Subcutaneous preadipocyte (primary cell): Measurements from ENCODE around the gene MCC.

- CAGE, long polyA plus RNA, result no peak
Observed at GRCh38 chr5:112521308-112521639, 102.2 kb upstream of the EPB41L4A start.

DNA sequence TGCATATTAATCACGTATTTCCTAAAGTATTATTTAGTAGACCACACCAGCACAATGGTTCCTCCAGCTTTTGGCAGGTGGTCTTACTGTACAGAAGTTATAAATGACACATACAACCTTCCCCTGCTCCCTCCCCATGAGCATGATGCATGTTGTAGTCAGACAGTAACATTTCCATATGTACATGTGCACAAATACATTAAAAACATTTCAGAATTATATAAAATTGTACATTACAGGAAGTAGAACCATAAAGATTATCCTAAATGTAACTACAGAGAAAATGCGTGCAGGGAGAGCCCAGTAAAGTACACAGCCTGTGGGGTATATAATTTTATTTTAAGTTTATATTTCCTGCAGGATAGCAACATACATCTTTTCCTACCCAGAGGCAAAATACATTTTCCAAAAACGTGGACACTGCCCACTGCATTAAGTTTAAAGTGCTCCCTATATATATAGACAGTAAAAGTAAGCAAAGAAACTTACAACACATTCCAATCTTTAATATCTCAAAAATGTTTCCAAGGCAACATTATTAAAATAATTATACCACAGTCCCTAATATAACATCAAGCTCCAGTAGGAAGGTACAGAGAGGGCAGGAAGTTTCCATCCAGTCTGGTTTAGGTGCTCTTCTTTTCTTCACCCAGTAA, 17.2 kb downstream of the SRP19 start:
- CAGE, long polyA plus RNA, result no peak

- CAGE, long polyA plus RNA, result no peak
Observed at GRCh38 chr5:113053391-113053997, 76.9 kb downstream of the DCP2 start.

DNA sequence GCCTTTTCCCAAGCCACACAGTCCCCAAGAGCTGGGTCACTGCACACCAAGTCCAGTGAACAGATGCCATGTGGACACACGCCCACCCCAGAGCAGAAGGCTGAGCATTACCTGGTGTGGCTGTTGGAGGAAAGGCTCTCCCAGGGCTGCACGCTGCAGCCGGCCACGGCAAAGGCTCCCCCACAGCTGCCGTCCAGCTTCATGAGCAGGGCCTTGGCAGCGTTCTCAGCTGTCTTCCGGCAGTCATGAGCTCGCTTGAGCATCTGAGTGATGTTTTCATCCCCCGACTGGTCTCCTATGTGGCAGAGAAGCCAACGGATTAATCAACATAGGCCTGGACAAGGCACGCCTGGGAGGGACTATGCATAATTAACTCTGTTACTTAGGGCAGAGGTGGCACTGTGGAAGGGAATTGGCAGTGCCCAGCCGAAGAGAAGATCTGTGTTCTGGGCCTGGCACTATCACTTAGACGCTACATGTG, 87.3 kb downstream of the DCP2 start:
- CAGE, long polyA plus RNA, result no peak

DNA sequence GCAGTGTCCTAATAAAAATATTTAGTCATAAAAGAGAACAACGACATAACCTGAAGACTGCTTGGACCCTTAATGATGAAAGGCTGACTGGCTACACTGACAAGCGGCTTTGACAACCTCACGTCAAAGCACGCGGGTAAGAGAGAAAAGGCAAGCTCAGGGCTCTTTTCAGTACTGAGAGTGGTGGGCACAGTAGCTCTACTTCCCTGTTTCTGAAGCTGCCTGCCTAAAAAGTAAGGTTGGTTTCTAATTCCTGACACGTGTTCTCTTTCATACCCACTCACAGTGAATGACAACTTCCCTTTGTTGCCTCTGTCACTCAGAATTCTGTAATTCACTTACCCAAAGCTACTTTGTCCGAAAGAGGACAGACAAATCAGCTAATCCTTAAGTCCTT, 221.3 kb downstream of the TSSK1B start:
- CAGE, long polyA plus RNA, result no peak

- CAGE, long polyA plus RNA, result no peak
Observed at GRCh38 chr5:113267832-113268788, 166.7 kb downstream of the TSSK1B start.

DNA sequence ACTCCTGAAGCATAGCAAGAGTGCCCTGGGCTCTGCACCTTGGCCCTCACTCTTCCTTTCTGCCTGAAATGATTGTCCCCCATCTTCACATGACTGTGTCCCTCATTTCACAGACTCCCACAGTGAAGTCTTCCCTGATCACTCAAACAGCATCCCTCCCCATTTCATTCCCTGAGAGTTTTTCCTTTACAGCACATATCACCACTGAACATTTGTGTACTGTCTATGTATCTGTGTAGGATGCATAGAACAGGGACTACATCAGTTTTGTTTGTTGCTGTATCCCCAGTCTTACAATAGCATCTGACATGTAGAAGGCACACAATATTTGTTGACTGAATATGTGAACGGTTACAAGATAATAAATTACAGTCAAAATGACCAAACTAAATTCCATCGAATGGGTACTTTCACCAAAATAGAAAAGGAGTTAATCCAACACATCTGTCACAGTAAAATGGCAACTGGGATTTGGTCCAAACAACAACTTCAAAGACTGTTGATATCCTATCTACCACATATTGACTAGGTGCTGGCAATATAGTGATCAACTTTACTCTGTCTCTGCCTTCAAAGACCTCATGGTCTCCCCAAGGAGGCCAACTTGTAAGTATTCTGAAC, 149.1 kb downstream of the TSSK1B start:
- CAGE, long polyA plus RNA, result no peak

DNA sequence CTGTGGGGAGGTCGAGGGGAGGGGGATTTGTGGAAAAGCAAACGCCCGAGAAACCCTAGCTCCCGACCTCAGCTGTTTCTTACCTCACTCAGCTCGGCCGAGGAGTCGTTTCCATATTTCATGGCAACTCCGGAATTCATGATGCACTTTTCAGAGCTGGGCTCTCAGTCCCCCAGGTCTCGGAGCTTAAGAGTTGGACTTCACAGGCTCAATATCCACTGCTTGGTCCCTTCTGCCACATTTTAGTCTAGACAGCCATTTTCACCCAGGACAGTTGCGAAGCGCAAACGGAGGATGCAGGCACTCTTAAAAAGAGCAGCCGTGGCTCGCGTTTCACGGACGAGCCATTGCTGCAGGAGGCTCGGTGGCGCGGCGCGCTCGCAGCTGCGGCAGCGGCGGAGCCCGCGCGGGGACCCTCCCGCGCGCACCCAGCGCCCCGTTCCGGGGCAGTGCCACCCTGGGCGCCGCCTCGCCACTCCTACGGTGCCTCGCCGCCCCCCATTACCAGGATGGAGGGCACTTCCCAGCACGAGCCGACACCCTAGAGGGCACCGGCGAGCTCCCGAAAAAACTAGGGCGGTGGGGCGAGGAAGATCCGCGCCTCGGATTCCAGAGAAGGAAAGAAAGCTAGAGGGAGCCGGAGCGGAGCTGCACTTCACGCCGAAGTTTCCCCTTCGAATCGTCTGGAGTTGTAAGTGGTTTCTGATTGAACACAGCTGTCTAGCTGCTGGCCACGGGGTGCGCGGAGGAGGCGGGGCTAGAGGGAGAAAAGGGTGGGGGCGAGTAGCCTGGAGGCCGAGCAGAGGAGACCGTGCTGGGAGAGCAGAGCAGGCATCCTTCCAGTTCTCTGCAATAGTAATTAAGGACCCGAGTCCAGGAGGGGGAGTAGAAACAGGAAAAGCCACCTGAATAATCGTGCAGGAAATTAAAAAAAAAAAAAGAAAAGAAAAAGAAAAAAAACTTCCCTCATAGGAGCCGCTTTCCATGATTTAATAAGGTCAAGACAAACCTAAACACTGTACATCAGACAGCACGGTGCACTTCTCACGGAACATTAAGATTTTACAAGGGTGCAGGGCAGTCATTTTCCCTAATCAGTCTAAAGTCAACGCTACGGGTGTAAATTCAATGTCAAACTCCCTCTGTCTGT, 140.2 kb downstream of the TSSK1B start:
- CAGE, long polyA plus RNA, result no peak

DNA sequence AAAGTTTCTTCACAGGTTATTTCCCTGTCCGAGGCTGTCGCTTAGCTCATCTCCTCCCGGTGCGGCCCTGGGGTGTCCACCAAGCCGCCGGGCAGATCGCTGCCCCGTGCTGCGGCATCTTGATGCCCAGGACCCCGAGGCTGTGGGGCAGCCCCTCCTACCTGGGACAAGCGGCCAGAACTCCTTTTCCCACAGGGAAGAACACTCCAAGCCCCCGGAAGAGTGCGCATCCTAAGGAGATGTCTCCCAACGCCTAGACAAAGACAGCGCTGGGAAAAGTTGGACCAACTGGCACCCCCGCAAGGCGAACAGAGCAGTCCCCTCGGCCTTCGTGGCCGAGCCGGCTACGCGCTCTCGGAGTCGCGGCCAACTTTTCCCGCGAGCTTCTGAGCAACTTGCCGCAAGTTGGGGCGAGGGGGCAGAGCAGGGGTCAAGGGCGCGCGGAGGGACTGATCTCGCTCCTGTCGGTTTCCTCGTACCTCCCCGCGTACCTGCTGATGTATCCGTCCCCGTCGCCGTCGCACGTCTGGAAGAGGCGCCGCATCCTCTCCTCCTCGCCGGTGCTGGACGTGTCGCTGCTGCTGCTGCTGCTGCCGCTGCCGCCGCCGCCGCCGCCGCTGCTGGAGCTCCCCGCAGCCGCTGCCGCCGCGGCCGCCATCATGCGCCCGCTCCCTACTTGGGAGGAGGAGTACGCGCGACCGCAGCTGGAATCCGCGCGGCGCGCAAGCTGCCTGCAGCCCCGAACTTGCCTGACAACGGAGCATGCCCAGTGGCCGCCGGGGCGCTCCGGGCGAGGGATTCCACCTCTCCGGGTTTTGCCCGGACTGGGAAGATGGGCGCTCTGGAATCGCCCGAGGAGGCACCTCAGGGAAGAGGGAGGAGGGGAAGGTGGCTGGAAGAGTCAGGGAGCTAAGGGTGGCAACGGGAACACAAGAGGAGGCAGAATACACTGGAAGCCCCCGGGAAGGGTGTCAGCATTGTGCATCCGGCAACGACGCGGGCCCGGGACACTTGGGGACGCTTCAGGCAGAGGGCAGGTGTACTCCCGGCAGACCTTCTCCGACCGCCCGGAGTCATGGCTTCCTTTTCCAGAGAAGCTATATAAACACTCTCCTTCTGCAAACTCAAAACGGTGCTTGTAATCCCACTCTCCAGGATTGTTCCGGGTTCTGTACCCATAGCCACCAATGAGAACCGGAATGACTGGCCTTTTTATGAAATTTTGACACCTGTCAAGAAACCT, at the start of gene MCC:
Gene MCC, minus strand, starts transcription at position 700 of the 1,243 bp plus-strand sequence.
- CAGE, long polyA plus RNA, result no peak

- CAGE, long polyA plus RNA, result no peak
Observed at GRCh38 chr5:113691084-113691366, 177.5 kb downstream of the YTHDC2 start.

DNA sequence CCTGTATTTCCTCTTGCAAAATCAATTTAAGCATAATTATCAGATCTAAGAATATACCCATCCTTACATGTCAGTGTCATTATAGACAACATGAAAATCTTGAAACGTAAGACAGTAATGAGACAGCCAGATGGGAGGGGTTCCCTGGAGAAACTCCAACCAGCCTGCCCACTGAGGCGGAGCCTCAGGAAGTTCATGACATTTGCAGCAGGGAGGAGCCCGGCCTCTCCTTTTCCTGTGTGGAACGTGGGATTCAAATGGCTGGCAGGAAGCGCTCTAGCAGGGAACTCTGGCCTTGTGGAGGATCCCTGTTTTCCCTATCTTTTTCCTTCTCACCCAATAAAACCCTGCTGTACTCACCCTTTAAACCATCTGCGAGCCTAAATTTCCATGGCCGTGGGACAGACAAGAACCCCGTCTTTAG, 176.6 kb upstream of the KCNN2 start:
- CAGE, long polyA plus RNA, result no peak

GRCh38 chr5:115418621-115419176, 122.2 kb upstream of the CCDC112 start:
- CAGE, long polyA plus RNA, result no peak

GRCh38 chr5:115455899-115456352, 88.6 kb downstream of the FEM1C start:
- CAGE, long polyA plus RNA, result no peak

DNA sequence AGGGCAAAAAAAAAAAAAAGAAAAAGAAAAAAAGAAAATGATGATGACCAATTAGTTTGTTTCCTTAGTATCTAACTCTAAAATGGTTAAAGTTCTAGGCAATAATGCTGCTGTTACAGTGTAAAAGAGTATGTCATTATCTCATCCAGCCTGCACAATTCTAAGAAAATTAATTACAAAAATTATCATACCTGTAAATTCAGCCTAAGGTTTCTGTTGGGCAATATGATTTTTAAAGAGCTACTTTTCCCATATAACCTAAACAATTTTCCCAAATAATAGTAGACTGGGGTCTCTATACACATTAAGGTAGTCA, 23.5 kb downstream of the FEM1C start:
- CAGE, long polyA plus RNA, result no peak

DNA sequence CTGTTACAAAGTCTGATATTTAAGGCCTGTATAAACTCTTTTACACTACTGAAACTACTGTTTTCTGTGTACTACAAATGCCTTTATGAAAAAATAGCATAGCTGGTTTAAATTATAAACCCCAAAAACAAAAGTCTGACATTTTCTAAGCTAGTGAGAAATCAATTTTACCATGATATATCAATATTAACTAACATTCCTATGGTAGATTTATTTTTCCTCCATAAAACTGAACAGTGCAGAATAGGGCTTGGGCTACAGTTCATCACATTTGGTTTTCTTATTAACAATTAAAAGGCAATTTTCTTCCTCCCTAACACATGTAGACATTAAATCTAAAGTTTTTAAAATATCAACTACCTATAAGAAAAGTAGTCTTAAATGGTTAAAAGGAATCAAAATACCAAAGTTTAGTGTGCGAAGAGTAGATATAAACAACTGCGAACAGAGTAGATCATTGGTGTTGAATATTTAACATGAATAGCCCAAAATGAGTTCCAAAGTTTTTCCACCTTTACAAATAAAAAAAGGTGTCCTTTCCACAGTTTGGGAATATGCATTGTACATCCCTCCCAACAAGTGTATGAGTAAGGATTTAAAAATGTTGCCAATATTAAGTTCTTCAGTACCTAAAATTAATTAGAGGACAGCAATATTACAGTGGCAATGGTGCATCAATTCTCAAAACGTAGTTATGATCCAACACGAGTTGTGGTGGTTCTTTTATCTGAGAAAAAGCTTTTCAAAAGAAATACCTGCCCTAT, 10.1 kb downstream of the TMED7 start:
- CAGE, long polyA plus RNA, result no peak

DNA sequence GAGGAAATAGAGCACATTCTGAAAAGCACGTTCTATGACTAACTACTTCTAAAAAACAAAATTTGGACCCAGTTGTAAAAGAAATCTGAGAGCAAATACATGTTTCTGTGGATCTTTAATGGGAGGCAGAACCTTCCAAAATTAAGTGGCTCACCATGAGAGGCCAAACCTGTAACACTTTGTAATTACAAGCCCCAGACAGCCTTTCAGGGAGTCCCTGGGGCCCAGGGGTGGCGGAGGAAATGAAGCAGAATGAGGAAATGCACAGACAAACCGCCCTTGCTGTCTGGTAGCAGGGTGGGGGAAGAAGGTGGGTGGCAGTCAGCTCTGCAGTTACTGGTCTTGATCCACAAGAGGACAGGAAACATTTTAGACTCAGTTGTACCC, 6.5 kb downstream of the ARL14EPL start:
- CAGE, long polyA plus RNA, result no peak

DNA sequence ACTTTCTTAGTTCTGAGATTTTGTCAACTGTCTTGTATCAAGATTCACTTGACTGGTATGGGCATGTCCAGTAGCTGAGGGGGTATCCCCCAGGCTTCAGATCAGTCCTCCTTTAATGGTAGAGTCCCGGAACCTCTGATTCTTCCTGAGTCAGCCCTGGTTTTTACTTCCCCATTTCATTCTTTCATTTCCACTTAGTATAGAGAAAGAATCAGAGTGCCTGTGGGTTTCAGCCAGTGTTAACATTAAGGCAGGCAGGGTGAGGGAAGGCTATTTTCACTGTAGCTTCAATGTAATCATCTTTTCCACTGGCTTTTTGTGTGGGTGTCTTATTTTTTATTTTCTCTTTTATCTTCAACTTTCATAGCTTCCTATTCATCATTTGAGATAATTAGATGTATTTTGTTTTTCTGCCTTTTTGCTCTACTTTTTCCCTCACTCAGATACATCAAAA, 8.3 kb upstream of the COMMD10 start:
- CAGE, long polyA plus RNA, result no peak

- CAGE, long polyA plus RNA, result no peak
Observed at GRCh38 chr5:116223378-116223786, 138.6 kb downstream of the COMMD10 start.

DNA sequence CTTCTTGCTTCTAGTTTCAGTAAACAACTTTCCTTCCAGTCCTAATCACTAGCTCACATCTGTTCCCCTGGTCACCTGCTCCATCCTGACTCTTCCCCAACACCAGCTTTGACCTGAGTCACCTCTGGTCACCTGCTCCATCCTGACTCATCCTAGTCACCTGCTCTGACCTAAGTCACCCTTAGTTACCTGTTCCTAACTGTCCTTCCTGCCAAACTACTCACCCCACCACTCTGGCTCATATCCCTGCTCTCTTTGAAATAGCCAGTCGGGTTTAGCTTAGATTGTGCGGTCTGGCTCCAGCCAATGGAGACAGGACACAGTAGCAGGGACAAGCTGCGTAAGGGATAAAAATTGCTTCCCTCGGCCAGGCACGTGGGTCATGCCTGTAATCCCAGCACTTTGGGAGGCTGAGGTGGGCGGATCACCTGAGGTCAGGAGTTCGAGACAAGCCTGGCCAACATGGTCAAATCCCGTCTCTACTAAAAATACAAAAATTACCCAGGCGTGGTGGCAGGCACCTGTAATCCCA, 29.6 kb downstream of the SEMA6A start:
- CAGE, long polyA plus RNA, result no peak

- CAGE, long polyA plus RNA, result no peak
Observed at GRCh38 chr5:118952151-118952581, 36.2 kb downstream of the DTWD2 start.